Subcutaneous adipose tissue (tissue), 3 donors: Measurements from ENCODE around the genes AP5Z1 and SLC29A4.

DNA sequence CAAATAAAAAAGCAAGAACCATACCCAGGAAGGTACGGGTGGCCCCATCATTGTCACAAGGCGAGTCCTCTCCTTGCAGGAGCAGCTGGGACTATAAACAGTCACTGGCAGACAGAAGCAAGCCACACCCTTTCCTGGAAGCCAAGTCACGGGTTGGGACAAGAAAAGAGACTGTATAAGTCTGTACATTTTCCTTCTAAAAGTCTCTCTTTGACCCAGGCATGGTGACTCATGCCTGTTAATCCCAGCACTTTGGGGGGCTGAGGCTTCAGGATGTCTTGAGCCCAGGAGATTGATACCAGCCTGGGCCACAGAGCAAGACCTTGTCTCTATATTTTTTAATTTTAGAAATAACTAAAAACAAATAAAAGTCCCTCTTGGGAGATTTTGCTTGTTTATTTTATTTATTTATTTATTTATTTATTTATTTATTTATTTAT lies 61.6 kb upstream of the FOXK1 start:
- PRO-cap: bidirectional peak, plus-strand start at position 203 of the sequence, minus-strand start at position 67 of the sequence
- RAMPAGE, long total RNA, 3 experiments: no peak in any of the 3 experiments

GRCh38 chr7:4683099-4683665 lies 1.1 kb downstream of the FOXK1 start:
- PRO-cap: no peak
- RAMPAGE, long total RNA, 3 experiments: no peak in any of the 3 experiments

- PRO-cap: no peak
- RAMPAGE, long total RNA, 3 experiments: no peak in any of the 3 experiments
Observed at GRCh38 chr7:4698862-4699455, 16.9 kb downstream of the FOXK1 start.

DNA sequence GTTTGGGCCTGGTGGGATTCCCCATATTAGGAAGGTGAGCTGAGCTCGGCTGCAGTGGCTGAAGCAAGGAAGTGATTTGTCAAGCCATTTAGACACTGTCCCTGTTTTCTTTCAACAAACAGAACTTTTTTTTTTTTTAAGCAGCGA lies 43.7 kb downstream of the FOXK1 start:
- PRO-cap: no peak
- RAMPAGE, long total RNA, 3 experiments: no peak in any of the 3 experiments

DNA sequence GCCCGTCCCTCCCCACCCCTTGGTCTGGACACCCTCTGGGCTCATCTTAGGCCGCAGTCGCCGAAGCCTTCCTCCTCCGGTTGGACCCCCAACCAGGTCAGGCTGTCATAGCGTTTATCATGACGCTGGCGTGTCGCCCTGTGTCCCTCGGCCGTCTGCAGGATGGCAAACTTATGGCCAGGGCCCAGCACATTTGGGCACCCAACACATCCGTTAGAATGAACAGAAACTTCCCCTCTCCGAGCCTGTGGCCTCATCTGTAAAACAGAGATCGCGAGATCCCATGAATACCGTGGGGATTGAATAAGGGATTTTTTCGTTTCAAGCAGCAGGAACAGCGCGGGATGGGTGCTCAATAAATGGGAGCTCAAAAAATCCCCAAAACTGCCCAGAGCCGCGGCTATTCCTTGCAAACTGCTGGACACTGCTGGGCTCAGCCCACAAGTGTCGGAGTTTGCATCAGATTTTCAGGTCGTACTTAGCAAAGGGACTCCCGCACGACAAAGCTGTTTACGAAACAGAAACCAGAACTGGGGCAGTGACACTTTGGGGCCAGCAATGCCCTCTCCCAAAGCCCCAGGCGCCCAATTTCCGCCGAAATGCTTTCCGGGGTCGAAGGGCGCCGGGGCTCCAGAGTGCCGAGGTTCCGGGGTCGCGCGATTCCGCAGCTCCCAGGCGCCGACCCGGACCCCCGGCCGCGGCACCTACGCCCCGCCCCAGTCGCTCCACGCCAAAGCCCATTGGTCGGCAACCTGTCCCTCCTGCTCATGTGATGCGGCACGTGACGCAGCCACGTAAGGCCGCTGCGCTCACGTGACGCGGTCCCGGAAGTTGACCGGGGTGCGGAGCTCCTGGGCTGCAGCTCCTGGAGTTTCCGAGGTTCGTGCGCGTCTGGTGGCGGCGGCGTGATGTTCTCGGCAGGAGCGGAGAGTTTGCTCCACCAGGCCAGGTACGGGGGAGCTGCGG lies at the start of gene AP5Z1:
TSS of gene AP5Z1 (plus strand) at position 816 of the 966 bp plus-strand sequence.
- PRO-cap: bidirectional peak, plus-strand start at position 319 of the sequence, minus-strand start at position 220 of the sequence; unidirectional peak, minus-strand start at position 456 of the sequence; bidirectional peak, plus-strand start at position 816 of the sequence, minus-strand start at position 696 of the sequence
- RAMPAGE, long total RNA, 3 experiments: start-site peak on the plus strand in 2 of 3 experiments, centred at positions 832 to 852 of the sequence, 83 to 98 reads per replicate

GRCh38 chr7:4794513-4795311 lies 19.3 kb downstream of the AP5Z1 start:
- PRO-cap: no peak
- RAMPAGE, long total RNA, 3 experiments: no peak in any of the 3 experiments

DNA sequence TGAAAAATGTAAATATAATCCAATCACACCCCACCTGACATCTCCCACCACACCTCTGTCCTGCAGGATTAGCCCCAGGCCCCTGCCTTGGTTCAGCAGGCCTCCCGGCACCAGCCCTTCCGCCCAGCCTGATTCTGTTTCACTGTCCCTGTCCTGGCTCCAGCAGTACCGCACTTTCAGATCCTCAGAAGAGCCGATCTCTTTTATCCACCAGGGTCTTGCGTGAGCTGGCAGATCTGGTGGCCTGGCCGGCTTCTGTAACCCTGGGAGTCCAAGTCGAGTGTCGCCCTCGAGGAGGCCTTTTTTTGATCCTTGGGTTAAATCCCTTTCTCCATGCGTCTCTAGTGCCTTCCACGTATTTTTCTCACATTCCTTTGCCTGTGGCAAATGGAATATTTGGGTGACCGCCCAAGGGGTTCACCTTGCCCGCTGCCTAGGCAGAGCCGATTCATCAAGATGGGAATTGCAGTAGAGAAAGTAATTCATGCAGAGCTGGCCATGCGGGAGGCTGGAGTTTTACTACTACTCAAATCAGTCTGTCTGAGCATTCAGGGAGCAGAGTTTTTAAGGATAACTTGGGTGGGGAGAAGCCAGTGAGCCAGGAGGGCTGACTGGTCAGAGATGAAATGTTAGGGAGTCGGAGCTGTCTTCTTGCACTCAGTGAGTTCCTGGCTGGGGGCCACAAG lies 34.1 kb downstream of the WIPI2 start:
- PRO-cap: no peak
- RAMPAGE, long total RNA, 3 experiments: start-site peak on the plus strand in 1 of 3 experiments, centred at position 366 of the sequence, 5 reads per replicate

GRCh38 chr7:5237207-5237803 lies 45.4 kb upstream of the SLC29A4 start:
- PRO-cap: bidirectional peak, plus-strand start at chr7:5237600, minus-strand start at chr7:5237410
- RAMPAGE, long total RNA, 3 experiments: no peak in any of the 3 experiments

DNA sequence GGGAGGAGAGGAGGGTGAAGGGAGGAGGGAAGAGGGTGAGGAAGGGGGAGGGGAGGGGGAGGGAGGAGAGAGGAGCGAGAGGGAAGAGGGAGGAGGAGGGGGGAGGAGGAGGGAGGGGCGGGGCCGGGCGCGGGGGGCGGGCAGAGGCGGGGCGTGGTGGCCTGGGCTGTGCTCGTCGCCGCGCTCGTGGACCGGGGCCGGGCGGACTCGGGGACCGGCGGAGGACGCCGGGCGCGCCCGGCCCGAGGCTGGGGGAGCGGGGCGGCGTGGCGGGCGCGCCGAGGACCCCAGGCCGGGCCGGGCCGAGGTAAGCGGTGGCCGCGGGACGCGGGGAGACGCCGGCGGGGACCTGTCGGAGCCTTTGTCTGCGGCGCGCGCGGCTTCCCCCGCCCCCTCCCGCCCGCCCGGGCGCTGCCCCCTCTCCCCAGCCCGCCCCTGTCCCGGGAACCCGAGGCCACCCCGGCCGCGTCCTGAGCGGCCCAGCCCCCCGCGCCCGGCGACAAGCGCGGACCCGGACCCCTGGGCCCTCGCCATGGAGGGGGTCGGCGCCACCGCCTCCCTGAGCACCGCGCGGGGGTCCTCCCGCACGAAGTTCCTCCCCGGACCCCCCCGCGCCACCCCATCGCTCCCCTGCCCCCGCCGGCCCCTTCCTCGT lies at the start of gene SLC29A4:
TSS of gene SLC29A4 (plus strand) at position 168 of the 655 bp plus-strand sequence.
- PRO-cap: no peak
- RAMPAGE, long total RNA, 3 experiments: no peak in any of the 3 experiments

GRCh38 chr7:5326099-5326702 lies 43.5 kb downstream of the SLC29A4 start:
- PRO-cap: no peak
- RAMPAGE, long total RNA, 3 experiments: no peak in any of the 3 experiments

DNA sequence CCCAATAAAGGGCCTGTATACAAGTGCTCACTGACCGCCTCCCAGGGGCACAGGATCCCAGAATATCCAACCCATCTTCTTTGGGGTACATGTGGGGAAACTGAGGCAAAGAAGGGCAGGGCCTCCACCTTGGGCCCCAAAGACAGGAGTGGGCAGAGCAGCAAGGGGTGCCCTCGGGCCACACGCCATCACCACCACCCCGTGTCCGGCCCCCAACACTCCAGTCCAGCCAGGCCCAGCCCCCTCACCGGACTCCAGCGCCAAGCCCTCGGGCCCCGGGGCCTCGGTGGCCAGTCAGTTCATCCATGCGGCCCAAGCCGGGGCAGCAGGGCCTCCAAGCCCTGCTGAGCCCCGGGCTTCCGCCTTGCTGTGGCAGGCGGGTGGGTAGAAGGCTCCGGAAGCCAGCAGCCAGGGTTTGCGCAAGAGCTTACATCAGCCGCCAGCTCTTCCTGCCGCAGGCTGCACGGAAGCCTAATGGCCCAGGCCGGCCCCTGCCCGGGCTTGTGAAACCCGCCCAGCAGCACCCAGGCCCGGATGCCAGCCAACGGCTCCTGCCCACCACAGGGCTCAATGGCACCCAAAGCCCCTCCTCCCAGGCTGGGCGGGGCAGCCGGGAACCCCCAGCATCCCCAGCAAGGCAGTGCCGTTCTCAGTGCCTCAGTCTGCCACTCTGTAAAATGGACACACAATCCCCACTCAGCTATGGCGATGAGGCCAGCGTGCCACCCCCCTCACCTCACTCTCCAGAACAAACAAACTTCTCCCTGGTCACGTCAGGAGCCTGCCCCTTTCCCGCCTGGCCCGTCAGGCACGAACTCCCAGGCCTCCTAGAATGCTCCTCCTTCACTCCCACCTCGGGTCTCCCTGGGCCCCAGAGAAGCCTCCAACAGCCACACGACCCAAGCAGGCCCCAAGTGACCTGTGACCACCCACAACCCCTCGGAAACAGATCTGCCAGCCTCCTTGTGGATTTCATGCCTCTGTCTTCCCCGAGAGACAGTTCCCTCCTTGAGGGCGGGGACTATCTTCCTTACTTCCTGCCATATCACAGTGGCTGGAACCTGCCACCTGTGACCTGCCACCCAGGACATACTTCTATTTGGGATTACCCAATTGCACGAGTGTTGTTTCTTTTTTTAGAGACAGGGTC lies 26.4 kb downstream of the TNRC18 start:
- PRO-cap: bidirectional peak, plus-strand start at position 504 of the sequence, minus-strand start at position 371 of the sequence
- RAMPAGE, long total RNA, 3 experiments: start-site peak on the minus strand in 1 of 3 experiments, centred at position 364 of the sequence, 33 reads per replicate

DNA sequence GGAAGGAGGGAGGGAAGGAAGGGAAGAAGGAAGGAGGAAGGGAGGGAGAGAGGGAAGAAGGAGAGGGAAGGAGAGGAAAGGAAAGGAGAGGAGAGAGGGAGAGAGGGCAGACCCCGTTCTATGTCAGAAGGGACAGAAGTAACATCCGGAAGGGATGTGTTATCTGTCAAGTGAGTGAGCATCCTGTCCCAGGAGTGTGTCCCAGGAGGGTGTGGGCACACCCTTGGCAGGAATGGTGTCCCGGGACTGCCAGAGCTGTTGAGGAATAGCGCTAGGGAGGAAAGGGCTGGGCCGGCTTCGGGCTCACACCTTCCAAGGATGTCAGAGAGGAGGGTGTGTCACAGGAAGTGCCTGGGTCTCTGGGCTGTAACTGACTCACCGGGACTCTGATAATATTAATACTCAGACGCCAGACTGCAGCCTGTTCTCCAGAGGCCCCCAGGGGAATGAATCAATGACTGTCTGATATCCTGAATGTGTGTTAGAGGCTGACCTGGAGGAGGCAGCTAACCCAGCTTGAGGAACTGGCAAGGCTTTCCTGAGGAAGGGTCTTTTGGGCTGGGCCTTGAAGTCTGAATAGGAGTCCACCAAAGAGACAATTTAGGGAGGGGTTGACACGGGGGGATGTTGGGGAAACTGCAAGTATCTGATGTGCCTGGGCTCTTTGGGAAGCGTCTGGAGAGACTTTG lies 18.9 kb upstream of the ACTB start:
- PRO-cap: no peak
- RAMPAGE, long total RNA, 3 experiments: no peak in any of the 3 experiments

DNA sequence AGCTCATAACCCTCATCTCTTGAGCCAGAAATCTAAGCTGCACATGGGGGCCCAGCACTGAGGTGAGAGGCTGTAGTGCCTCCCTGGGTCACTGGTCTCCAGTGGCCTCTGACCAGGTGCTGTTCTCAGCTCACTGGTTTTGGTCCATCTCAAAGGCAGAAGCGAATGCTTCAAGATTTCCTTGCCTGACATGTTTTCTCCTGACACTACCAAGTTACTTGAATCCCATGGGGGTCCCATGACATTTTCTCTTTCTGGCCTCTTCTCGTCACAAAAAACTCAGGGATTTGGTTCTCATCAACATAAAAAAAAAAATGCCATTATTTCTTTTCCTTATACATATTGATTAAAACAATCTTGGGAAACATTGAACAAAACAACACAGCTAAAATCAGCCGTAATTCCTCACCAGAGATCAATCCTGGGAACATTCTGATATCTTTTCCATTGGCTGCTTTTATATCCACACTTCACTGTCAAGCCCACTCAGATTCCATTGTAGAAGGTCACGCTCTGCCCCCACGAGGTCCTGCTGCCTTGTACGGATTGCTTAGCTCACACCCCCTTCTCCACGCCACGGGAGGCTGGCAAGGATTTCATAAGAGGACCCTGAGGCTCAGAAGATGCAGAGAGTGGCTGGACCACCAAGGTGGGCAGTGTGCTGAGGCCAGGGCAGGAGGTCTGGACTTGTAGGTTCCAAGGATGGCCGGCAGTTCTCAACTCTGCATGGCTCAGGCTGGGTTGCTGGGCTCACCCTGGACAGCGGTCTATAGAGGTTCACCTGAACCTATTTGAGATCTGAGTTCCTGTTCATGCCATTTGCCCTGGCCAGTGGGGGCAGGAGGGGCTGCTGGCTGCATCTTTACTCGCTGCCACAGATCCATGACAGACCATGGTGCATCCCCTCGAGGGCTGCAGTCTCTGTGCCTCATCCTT lies 39.0 kb downstream of the FSCN1 start:
- PRO-cap: no peak
- RAMPAGE, long total RNA, 3 experiments: no peak in any of the 3 experiments

DNA sequence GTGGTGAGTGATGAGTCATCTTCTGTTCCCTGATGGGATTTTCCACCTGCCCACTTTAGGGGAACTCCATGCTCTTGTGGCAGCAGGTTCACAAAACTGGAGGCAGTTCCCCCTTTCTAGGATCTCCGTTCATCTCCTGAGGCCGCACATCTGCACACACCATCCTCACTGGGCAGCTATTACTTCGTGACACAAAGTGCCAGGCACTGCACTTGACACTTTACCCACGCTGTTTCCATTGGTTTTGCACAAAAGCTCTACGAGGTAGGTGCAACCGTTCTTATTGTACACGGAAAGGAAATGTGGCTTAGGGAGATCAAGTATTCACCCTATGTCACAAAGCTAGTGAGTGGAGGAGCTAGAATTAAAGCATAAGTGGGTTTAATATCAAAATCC lies 80.2 kb downstream of the RNF216 start:
- PRO-cap: no peak
- RAMPAGE, long total RNA, 3 experiments: no peak in any of the 3 experiments

DNA sequence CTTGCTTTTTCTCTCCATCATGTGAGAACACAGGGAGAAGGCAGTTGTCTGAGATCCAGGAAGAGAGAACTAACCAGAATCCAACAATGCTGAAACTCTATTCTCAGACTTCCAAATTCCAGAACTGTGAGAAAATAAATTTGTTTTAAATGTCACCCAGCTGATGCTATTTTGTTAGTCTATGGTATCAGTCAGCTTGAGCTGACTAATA lies 15.0 kb downstream of the RNF216 start:
- PRO-cap: no peak
- RAMPAGE, long total RNA, 3 experiments: no peak in any of the 3 experiments

DNA sequence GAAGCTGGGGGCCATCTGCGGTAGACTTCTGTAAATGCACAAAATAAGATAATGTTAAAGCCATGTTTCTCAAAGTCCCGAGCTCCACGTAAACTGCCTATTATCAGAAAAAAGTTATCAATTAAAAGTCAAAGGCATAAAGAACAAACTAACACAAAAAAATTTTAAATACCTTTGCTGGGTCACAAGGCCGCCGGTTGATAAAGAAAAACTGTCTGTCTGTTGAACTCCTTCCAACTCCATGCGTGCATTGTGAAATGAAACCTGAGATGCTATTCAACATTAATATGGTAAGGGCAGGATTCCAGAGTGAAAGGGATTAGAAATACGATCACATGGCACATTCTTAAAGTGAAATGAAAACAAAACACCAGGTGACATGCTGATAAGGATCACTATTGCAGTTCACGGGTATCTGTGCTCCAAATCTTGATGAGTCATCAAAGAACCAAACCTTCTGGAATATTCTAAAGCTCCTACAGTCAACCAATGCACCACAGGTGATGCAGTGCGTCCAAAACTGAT lies 13.4 kb downstream of the PMS2 start:
- PRO-cap: no peak
- RAMPAGE, long total RNA, 3 experiments: no peak in any of the 3 experiments

- PRO-cap: no peak
- RAMPAGE, long total RNA, 3 experiments: no peak in any of the 3 experiments
Observed at GRCh38 chr7:6156382-6157108, 51.8 kb downstream of the USP42 start.

GRCh38 chr7:6181709-6182134 lies 77.0 kb downstream of the USP42 start:
- PRO-cap: no peak
- RAMPAGE, long total RNA, 3 experiments: no peak in any of the 3 experiments

DNA sequence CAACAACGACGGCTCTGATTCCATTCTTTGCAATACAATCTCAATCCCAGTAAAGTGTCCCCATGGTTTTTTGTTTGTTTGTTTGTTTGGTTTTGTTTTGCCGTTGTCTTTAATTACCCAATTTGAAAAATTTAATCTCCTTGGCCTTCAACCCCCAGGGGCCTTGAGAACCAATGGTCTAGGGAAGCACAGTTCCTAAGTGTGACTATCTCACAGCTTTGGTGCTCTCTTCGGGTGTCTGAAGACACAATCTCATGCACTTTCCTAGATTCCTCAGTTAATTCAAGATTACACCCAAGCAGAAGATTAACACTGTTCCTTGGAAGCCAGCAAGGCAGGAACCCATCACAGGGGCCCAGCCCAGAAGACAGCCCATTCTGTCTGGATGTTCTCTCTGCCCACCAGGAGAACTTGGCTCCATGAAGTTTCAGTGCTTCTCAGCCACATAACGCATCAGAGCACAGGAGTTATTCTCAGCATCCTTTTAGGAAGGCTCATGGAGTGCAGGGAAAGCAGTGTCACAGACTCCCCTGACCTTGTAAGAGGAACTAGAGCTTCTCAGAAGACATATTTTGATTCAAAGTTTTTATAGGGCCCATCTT lies 58.9 kb downstream of the CYTH3 start:
- PRO-cap: no peak
- RAMPAGE, long total RNA, 3 experiments: start-site peak on the minus strand in 1 of 3 experiments, centred at position 349 of the sequence, 5 reads per replicate

- PRO-cap: no peak
- RAMPAGE, long total RNA, 3 experiments: no peak in any of the 3 experiments
Observed at GRCh38 chr7:6376698-6377439, 2.5 kb downstream of the RAC1 start.